Calu3 (cell line): ENCODE measurements around the gene SCAPER.

GRCh38 chr15:75710099-75710801 is 2.4 kb downstream of the CSPG4 start:
- PRO-cap: no peak

- PRO-cap: no peak
Observed at GRCh38 chr15:75836932-75837464, 6.2 kb upstream of the UBE2Q2 start.

DNA sequence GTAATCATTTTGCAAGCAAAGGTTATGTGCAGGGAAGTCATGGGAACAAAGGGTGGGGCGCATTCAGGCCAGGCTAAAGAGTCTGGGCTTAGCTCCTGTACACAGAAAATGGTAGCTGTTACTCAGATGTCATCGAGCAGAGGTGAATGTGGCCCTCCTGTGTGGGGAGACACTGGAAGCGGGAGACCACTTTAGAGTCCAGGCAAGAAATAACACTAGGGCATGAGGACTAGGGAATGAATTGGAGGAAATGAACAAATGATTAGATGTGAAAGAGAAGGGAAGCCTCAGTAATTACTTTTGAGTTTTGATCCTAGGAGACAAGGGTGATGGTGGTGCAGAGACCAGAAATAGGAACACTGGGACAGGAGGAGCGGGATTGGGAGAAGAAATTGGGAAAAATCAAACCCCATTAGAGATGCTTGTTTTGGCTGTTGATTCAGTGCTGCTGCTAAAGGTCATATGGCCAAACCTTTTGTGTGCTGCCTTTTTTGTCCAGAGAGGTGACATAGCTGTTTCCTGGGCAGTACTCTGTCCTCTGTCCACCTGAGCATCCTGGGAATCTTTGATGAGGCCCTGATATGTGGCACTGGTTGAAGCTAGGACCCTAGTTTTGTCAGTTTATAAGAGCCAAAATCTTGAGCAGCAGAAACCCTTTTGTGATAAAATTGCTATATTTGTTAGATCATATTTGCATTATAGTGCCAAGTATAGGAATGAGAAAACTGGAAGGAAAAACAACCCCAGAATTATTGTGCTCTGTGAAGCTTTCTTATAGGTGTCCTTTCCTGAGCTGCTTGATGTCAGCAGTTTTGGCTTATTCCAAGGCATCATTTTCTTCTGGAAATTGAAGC is 19.1 kb downstream of the FBXO22 start:
- PRO-cap: no peak

GRCh38 chr15:76197485-76198278 is 113.6 kb downstream of the ETFA start:
- PRO-cap: no peak

- PRO-cap: no peak
Observed at GRCh38 chr15:76346974-76347603, 10.5 kb downstream of the ISL2 start.

- PRO-cap: bidirectional peak, plus-strand start at chr15:76905502, minus-strand start at chr15:76905268
Observed at GRCh38 chr15:76905078-76905709, at the start of gene SCAPER. Gene SCAPER (minus strand): TSS chr15:76905340.

- PRO-cap: no peak
Observed at GRCh38 chr15:76949048-76949783, 17.7 kb downstream of the RCN2 start.

DNA sequence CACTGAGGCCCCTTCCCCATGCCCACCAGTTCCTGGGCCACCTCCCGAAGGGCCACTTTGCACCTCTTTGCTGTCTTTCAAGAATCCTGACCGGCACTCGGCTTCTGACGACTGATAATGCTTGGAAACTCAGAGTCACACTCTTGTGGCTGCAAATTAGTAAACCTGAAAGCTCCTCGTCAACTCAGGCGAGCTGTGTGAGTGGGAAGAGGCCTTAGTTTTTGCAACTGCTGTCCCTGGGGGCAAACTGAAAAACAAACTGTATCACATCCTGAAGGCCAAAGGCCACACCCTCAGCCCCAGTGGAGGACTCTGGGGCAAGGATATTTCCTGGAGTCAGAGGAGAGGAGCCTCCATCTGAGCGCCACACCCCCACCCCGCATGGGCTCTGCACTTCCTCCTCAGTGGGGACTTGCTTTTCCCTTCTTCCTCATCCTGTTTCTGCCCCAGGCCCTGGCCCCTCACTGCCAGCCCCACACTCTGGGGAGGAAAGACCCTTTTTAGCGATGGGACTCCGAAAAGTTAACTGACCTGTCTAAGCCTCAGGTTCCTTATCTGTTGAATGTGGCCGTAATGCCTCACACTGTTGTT is 6.4 kb upstream of the PSTPIP1 start:
- PRO-cap: no peak

DNA sequence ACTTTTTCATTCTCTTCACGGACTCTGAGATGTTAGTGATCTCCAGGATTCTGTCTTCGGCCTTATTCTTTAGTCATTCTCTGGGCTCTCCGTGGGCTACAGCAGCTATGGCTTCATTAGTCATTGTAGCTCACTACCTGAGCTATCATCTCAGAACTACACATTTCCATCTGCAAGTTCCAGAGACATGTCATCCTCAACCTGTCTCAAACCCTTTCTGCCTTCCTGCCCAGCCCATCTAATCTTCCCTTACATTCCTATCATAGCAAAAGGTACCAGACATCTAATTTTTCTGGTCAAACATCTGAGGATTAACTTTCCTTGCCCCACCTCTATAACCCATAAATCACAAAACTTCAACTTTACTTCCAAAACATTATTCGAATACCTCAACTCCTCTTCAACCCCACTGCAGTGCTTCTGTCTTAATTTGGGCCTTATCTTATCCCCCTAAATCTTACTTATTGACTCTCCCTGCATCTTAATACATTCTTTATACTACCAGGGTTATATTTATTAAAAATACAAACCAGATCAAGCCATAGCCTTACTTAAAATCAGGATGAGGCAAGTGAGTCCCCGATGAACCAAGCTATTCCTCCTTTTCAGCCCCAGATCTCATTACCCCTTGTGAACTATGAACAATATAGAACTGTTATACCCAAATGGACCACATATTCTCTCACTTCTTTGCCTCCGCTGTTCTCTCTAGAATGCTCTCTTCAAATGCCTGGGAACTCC is 13.1 kb downstream of the TSPAN3 start:
- PRO-cap: no peak

DNA sequence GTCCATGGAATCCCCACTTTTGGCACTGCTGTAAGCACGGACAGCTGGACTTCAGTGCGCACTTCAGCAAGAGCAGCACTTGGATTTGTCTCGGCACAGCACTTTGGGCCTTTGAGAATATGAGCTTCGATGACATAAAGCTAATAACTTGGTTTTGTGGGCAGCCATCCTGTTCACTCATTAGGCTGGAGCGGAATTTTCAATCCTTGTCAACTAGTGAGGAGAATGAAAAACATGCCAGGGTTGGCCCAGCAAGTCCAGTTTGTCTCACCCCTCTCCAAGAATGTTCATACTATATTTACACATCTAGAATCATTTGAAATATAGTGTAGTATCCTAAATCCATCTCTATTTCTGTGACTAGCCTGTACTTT is 38.6 kb upstream of the TSPAN3 start:
- PRO-cap: no peak

DNA sequence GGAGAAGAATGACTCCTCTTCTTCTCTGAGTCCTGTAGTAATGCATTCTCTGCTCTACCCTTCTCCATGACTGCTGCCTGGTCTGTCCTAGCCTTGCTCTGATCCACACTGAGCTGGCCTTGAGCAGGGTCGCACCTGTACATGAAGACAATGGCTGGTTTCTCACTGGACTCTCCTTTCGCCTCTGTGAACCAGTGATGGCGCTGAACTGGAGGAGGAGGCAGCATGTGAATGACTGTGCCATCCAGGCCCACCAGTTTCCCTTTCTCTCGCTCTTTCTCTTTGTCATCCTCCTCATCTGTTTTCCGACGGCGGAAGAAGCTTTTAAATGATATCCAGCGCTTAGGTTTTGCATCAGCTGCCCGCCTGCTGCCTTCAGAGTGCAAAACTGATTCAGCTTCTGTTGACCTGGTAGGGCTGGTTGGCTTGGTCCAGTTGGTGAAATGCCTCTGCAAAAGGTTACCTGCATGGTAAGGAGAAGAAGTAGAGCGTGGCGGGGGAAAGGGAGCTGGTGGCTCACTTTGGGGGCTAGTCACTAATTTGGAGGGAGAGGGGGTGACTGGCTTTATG is 108.0 kb upstream of the TSPAN3 start:
- PRO-cap: no peak

GRCh38 chr15:77546017-77546465 is 86.7 kb downstream of the LINGO1 start:
- PRO-cap: no peak

DNA sequence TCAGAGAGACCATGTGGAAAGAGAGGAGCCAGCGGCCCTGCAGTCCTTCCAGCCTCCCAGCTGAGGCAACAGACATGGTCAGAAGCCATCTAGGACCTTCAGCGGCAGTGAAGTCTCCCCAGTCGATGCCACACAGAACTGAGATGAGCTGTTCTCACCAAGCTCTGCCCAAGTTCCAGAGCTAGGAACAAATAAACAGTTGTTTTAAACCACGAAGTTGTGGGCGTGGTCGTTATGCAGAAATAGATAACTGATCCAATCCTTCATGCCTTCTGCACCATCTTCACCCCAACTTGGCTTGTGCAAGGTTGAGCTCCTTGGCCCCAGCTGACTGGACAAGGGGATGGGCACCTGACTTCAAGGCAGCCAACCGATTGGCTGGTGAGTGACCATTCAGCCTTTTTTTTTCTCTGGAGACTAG is 24.0 kb downstream of the LINGO1 start:
- PRO-cap: no peak

DNA sequence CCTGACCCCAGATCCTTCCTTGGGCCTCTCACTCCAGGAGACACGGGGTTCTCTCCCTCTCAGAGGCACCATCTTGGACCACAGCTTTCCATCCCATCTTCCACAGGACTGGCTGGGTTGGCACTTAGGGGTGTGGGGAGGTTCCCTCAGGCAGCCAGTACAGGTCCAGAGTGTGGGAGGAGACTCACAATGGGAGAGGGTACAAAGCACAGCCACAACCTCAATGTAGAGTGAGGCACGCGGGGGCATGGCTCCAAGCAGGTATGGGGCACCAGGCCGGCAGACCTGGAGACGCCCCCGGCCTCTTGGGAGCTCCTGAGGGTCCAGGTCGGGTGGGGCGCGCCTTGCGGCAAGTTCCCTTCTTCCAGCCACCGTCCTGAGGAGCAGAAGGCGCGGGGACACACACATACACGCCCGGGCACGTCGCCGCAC is 185.5 kb upstream of the LINGO1 start:
- PRO-cap: no peak

DNA sequence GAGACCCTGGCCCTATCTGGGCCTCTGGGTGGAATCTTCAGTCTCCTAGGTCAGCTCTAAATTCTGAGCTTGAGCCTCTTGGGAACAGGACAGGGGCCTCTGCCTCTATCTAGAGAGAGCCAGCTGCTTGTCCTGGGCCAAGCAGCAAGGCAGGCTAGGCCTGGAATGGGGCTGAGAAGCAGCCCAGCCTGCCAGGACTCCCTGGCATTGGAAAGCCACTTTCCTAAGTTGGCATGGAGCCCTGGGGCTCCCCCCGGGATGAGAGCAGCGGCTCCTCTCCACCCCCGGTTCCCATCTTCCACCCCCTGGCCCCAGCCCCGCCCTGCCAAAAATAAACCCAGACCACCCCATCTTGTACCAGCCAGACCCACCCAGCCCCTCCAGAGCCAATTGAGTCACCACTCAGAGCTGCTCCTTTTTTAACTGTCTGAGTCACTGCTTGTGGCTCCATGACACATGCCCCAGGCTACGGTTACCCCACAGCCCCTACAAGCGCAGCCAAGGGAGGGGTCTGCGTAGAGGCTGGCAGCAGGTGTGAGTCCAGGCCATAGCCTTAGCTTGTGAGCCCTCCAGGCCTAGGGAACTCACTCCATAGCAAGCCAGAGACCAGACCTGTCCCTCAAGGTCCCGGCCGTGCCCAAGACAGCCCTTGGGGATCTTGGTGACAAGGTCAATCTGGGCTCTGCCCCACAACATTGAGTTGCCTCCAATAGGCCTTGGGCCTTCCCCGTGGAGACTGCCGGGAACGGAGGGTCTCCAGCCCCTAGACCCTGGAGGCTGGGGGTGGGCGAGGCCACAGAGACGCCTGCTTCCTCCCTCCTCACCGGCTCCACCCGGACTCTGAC is 189.7 kb downstream of the TBC1D2B start:
- PRO-cap: no peak

- PRO-cap: no peak
Observed at GRCh38 chr15:78006396-78007313, 70.9 kb downstream of the TBC1D2B start.

DNA sequence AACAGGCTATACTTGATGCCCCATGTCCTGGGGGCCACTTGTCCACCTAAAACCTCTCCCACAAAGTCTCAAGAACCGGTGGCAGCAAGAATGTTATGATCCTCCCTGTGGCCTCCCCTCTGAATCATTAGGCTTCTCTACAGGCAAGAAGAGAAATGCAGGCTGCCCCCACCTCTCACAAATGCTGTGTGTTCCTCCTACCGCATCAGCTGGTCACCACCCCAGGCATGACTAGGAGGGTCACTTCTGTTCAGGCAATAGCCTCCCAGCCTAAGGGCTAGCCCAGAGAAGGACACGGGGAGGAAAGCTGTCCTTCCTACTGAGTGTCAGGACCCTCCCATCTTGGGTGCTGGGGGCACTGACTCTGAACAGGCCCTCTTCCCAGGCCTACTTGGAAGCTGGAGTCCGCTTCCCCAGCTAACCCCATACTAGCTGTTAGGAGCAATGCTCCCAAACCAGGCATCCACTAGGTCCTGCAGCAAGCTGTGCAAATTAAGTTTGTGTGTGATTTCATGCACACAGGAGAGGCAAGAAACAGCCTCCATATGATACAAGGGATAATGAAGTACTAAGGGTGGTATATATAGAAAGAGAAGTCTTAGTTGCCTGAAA is 54.1 kb downstream of the TBC1D2B start:
- PRO-cap: no peak

DNA sequence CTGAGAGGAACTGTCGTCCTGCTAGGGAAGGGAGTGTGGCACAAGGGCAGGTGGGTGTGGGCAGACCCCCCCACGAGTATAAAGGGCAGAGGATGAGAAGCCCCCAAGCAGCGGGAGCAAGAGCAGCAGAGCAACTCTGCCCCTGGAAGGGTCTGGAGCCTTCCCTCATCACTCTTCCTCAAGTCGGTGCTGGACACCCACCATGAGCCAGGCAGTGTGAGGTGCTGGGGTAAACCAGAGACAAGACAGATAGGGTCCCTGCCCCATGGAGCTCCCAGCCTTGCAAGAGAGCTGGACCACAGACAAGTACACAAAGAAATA is 39.6 kb downstream of the TBC1D2B start:
- PRO-cap: no peak

DNA sequence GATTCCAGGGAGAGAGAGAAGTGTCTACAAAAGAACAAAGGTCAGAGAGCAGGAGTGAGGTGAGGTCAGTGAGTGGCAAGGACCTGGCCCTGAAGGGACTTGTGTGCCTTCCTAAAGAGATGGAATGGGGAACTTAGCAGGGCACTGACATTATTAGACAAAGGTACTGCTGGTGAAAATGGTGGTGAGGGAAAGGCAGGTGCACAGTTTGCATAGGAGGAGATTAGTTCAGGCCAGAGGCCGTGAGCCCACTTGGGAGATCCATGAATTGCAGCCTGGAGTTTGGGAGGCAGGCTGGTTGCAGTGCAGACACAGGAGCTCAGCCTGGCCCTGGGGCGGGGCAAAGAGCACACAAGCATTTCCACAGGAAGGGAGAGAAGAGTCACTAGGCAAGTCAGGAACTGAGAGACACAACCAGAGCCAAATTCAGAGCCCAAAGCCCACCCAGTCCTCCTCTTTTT is 21.2 kb downstream of the TBC1D2B start:
- PRO-cap: unidirectional peak, plus-strand start at position 380 of the sequence

- PRO-cap: no peak
Observed at GRCh38 chr15:78147402-78147870, 1.7 kb upstream of the IDH3A start.